Measurements from ENCODE around the gene ALKAL2.

GRCh38 chr2:265024-266151 is 641 bp downstream of the ACP1 start:
- PRO-cap: no peak

DNA sequence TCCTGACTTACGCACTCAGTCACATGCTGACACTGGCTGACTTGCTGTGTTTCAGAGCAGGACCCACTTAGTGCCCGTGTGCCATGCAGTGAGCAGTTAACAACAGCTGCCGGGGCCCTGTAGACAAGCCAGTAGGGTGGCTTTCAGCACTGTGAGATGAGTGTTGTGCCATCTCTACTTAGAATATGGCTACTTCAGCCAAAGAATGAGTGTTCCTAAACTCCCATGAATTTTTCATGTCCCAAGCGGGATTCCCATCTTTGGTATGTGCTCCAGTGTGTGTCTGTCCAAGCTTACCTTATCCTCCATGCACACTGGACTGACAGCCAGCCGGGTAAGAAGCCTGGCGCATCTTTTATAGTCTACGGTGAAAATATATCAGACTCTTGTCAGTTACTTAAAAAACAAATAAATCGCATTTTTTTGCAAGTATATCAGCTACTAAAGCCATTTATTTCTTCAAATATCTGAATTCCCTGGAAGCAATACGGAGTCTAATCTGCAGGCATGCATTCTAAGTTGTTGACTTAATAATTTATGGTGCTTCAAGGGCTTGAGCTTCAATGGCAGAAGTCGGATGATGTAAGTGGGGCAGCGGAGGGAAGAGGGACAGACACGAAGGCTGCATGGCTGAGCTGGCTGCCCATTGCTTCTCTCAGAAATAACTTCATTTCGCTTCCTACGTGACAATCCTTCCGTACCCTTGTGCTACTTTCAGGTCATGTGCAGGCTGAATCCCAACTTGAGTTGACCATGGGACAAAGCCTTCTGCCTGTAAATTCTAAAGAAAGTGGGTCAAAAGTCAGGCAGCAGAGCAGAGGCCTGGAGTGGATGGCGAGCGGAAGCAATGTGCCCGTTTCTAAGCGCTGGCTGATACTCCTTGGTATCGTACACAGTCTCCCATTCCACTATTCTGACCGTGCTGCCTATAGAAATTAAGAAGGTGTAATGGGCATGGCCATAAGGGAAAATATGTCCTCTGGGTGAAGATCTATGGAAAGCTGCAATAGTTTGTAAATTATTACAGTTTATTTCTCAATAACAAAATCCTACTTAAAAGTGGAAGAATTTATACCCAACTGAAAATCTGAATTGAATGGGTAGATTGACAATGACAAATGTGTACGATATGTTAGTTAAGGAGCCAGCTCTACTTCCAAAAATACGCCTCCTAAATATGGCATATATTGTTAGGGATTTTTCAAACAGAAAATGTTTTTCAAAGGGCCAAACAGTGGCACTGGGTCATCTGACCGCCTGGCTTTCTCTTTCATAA is 4.6 kb downstream of the ALKAL2 start:
- PRO-cap: no peak

- PRO-cap: no peak
These were observed at the start of gene ALKAL2 for GRCh38 chr2:287500-288517. TSS of gene ALKAL2 (minus strand) at chr2:288091.

DNA sequence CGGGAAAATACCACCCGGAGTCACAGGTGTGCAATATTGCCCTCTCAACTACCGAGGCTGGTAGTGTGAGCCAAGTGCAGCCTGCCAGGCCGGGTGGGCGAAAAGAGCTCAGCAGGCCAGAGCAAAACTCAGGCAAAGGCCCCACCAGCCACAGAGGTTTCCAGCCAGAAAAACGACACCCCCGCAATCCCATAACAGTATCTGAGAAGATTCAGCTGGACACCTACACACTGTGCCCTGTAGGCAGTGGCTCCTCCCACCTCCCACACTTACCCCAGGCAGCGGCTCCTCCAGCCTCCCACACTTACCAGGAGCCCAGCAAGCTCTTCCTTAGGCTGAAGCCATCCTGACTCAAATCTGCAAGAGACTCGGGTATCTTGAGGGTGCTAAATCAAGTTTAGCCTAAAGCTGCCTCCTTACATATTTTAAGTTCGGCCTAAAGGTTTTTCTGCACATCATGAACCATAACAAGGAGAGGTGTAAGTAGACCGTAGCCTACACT is 15.6 kb upstream of the TMEM18 start:
- PRO-cap: no peak

DNA sequence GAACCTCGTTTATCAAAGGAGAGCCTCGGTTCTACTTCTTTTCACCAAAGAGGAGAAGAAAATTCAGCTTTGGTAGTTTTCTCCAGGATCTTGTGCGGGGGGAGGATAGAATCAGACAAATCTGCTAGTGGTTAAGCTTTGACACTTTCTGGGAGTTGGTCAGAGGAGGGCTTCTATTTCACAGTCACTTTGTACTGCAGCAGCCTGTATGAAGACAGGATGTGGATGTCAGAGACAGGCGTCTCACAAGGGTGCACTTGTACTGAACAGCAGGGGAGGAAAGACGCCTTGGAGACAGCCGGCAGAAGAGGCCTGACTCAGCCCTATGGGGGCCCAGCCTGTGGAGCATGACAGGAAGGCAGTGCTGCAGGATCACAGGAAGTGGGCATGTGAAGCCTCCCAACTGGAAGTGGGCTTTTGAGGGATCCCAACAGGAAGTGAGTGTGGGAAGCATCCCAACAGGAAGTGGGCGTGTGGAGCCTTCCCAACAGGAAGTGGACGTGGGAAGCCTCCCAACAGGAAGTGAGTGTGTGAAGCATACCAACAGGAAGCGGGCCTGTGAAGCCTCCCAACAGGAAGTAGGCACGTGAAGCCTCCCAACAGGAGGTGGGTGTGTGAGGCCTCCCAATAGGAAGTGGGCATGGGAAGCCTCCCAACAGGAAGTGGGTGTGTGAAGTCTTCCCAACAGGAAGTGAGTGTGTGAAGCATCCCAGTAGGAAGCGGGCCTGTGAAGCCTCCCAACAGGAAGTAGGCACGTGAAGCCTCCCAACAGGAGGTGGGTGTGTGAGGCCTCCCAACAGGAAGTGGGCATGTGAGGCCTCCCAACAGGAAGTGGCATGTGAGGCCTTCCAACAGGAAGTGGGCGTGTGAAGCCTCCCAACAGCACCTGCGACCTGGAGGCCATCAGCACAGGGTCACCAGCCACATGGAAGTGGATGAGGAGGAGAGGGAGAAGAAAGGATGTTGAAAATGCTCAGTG is 212.3 kb downstream of the SNTG2 start:
- PRO-cap: no peak

DNA sequence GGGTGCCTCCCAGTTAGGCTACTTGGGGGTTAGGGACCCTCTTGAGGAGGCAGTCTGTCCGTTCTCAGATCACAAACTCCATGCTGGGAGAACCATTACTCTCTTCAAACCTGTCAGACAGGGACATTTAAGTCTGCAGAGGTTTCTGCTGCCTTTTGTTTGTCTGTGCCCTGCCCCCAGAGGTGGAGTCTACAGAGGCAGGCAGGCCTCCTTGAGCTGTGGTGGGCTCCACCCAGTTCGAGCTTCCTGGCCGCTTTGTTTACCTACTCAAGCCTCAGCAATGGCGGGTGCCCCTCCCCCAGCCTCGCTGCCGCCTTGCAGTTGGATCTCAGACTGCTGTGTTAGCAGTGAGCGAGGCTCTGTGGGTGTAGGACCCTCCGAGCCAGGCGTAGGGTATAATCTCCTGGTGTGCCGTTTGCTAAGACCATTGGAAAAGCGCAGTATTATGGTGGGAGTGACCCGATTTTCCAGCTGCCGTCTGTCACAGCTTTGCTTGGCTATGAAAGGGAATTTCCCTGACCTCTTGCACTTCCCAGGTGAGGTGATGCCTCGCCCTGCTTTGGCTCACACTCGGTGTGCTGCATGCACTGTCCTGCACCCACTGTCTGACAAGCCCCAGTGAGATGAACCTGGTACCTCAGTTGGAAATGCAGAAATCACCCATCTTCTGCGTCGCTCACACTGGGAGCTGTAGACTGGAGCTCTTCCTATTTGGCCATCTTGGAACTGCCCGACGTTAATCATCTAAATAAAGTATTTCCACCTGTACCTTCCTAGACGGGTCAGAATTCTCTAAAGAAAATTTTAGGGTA is 24.9 kb upstream of the TPO start:
- PRO-cap: no peak

GRCh38 chr2:1475751-1476273 is 62.5 kb downstream of the TPO start:
- PRO-cap: no peak

GRCh38 chr2:1679270-1680622 is 64.6 kb downstream of the PXDN start:
- PRO-cap: no peak

DNA sequence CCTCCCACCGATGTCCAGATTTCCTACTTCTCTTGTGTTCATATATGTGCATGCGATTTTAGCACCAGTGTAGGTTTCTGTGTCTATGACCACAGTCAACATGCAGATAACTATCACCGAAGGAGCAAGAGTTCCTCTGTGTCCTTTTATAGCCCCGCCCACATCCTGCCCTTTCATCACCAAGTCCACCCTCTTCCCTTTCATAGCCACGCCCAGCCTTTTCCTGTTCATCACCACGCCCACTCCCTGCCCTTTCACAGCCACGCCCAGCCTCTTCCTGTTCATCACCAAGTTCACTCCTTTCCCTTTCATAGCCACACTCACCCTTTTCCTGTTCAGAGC is 274.0 kb downstream of the MYT1L start:
- PRO-cap: no peak

DNA sequence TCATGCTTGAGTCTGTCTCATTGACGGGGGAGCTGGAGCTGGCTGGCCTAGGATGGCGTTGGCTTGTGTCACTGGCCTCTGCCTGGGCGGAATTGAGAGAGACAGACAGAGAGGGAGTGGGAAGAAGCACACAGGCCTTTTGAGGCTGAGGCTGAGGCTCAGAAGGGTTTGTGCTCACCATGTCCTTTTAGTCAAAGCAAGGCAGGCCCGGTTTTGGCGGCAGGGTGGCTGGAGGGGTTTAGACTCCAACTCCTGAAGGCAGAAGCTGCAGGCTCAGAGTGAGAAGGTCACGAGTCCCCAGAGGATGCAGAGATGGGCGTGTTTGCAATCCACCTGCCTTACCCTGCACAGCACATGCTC is 412.2 kb upstream of the MYT1L start:
- PRO-cap: bidirectional peak, plus-strand start at position 108 of the sequence, minus-strand start outside the sequence

DNA sequence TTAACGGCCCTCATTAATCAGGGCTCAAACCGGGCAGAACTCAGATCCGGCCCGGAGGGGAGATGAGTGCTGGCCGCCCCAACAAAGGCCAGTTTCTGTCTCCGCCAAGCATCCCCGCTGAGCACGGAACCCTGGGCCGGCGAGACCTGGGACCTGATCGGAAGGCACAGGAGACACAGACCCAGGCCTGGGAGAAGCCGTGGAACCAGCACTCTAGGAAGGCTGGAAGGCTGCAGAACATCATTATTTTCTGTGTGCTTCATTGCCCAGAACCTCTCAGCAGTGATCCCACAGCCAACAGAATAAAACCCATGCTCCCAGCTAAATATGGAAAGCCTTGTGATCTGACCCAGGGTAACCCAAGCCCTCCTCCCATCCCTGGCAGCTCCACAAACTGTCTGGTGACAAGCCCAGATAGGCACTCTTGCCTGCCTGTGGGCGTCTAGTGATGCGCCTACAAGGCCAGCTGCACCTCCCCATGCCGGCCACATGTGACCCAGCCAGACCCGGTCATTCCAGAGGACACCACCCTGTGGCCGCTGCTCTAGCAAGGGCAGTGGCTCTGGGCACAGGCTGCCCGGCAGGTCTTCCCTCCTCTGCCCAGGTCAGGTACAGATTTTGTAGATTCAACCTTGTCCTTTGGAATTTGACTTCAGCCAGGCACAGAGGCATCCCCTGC is 438.8 kb upstream of the MYT1L start:
- PRO-cap: no peak

DNA sequence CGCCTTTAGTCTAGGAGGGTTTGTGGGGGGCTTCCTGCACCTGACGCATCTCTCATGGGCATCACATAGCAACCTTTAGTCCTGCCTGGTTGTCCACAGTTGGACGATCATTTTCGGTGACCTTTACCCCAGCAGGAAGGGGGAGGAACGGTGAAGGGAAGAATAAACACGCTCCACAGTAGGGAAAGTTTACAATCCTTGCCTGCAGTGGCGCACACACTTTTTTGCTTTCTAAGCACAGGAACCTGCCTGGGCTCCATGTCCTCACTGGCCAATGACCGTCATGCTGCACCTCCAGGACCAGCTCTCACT is 332.7 kb downstream of the EIPR1 start:
- PRO-cap: no peak

- PRO-cap: no peak
These were observed 53.5 kb downstream of the ADI1 start for GRCh38 chr2:3465575-3466500.

GRCh38 chr2:3535654-3536730 is 16.7 kb upstream of the ADI1 start:
- PRO-cap: bidirectional peak, plus-strand start at chr2:3536263, minus-strand start at chr2:3535971; unidirectional peak, minus-strand start at chr2:3536477

- PRO-cap: no peak
These were observed 4.8 kb downstream of the RPS7 start for GRCh38 chr2:3579515-3580624.

- PRO-cap: no peak
These were observed 10.6 kb downstream of the COLEC11 start for GRCh38 chr2:3605433-3605964.

GRCh38 chr2:3659341-3659941 is 1.4 kb downstream of the ALLC start:
- PRO-cap: no peak

GRCh38 chr2:5116595-5116855 is 575.7 kb upstream of the SOX11 start:
- PRO-cap: no peak

- PRO-cap: no peak
These were observed 282.2 kb upstream of the SOX11 start for GRCh38 chr2:5409828-5410554.

- PRO-cap: no peak
These were observed 732 bp downstream of the SOX11 start for GRCh38 chr2:5693016-5693216.

Measured in pulmonary artery (tissue), 1 donor.